Gastroesophageal sphincter (tissue), 4 donors: ENCODE data around the genes DNAJA1, NFX1, AQP7 and ANKRD18B.

- PRO-cap = no peak
- RAMPAGE, long total RNA, 4 experiments = no peak in any of the 4 experiments
These were observed 1049.6 kb upstream of the ACO1 start for GRCh38 chr9:31334697-31335393.

- PRO-cap = no peak
- RAMPAGE, long total RNA, 4 experiments = no peak in any of the 4 experiments
These were observed 1037.2 kb upstream of the ACO1 start for GRCh38 chr9:31347126-31347684.

GRCh38 chr9:32524681-32525824 is 943 bp downstream of the RIGI start:
- PRO-cap = unidirectional peak, plus-strand start at chr9:32525608
- RAMPAGE, long total RNA, 4 experiments = no peak in any of the 4 experiments

- PRO-cap = no peak
- RAMPAGE, long total RNA, 4 experiments = no peak in any of the 4 experiments
These were observed 5.3 kb upstream of the DNAJA1 start for GRCh38 chr9:33019707-33020183.

- PRO-cap = bidirectional peak, plus-strand start at chr9:33025275, minus-strand start at chr9:33025102
- RAMPAGE, long total RNA, 4 experiments = start-site peak on the plus strand in 4 of 4 experiments, at chr9:33025218-33025301 at its widest, 795 to 3,358 reads per replicate; start-site peak on the minus strand in 4 of 4 experiments, at chr9:33025073-33025150 at its widest, 48 to 95 reads per replicate
These were observed at the start of gene DNAJA1 for GRCh38 chr9:33024556-33025397. Gene DNAJA1 (plus strand): TSS chr9:33025273.

DNA sequence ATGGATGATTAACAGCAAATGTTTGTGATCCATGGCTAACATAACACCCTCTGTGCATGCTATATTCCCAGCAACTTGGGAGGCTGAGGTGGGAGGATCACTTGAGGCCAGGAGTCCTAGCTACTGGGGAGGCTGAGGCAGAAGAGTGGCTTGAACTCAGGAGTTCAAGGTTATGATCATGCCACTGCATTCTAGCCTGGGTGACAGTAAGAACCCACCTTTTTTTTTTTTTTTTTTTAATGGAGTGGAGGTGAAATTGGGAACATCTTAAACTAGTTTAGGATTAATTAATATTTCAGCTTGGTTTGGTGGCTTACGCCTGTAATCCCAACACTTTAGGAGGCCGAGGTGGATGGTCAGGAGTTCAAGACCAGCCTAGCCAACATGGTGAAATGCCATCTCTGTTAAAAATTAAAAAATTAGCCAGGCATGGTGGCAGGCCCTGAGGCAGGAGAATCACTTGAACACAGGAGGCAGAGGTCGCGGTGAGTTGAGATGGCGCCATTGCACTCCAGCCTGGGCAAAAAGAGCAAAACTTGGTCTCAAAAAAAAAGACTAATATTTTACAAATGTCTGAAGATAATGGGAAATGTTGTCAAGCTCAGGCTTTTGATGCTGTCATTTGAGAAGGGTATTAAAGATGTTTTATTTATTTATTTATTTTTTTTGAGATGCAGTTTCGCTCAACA is 9.9 kb downstream of the DNAJA1 start:
- PRO-cap = no peak
- RAMPAGE, long total RNA, 4 experiments = no peak in any of the 4 experiments

DNA sequence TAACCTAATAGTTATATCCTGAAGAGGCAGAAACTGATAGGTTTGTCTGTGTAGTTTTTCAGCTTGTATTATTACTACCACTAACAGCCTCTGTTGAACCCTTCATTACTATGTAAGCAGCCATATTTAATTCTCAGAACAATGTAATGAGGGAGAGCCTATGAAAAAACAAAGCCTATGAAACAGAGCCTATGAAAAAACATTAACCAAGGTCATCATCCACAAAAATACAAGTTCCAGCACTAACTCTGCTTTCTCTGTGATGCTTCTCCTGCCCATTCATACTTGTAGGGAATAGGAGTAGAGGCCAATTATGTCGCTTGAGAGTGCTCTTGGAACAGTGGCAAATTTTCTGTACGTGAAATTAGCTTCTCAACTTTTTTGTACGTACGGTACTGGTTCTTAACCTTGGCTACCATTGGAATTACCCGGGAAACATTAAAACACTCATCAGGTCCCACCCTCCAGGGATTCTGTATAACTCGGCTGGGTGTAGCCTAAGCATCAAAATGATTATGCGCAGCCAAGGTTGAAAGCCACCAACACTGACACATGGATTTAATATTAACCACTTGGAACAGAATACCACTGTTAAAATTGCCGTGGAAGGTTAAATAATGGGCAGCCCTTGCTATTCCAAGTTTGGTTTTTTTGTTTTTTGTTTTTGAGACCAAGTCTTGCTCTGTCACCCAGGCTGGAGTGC is 17.3 kb downstream of the DNAJA1 start:
- PRO-cap = no peak
- RAMPAGE, long total RNA, 4 experiments = no peak in any of the 4 experiments

GRCh38 chr9:33115521-33116251 is 39.2 kb upstream of the SMU1 start:
- PRO-cap = no peak
- RAMPAGE, long total RNA, 4 experiments = no peak in any of the 4 experiments

- PRO-cap = bidirectional peak, plus-strand start at chr9:33159393, minus-strand start at chr9:33159104; unidirectional peak, plus-strand start at chr9:33159839
- RAMPAGE, long total RNA, 4 experiments = no peak in any of the 4 experiments
These were observed 7.9 kb downstream of the B4GALT1 start for GRCh38 chr9:33158928-33159980.

- PRO-cap = unidirectional peak, minus-strand start at chr9:33162810; unidirectional peak, plus-strand start at chr9:33163130; unidirectional peak, plus-strand start at chr9:33163199
- RAMPAGE, long total RNA, 4 experiments = no peak in any of the 4 experiments
These were observed 4.4 kb downstream of the B4GALT1 start for GRCh38 chr9:33162373-33163475.

GRCh38 chr9:33163479-33164303 is 3.4 kb downstream of the B4GALT1 start:
- PRO-cap = no peak
- RAMPAGE, long total RNA, 4 experiments = no peak in any of the 4 experiments

GRCh38 chr9:33187306-33188113 is 20.4 kb upstream of the B4GALT1 start:
- PRO-cap = no peak
- RAMPAGE, long total RNA, 4 experiments = no peak in any of the 4 experiments

DNA sequence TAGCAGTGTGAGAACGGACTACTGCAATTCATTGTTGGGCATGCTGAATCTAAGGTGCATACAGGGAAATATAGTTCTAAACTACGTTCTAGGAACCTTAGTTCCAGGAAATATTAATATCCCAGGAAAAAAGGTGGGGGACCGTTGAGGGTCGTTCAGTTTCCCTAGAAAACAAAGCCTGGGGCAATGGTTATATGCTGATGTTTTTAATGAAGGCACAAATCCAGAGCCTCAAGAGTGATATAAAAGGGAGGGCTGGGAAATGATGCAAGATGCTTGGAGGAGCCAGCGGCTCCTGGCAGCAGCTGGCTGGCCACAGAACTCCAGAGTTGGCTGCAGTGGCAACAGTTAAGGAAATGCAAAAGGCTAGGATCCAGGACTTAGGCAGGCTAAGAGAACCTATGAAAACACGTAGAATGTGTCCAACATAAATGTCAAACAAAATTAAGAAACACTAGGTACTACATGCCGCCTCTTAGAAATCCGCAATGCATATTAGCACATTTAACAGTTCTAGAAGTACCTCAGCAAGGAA is 31.0 kb upstream of the B4GALT1 start:
- PRO-cap = no peak
- RAMPAGE, long total RNA, 4 experiments = no peak in any of the 4 experiments

DNA sequence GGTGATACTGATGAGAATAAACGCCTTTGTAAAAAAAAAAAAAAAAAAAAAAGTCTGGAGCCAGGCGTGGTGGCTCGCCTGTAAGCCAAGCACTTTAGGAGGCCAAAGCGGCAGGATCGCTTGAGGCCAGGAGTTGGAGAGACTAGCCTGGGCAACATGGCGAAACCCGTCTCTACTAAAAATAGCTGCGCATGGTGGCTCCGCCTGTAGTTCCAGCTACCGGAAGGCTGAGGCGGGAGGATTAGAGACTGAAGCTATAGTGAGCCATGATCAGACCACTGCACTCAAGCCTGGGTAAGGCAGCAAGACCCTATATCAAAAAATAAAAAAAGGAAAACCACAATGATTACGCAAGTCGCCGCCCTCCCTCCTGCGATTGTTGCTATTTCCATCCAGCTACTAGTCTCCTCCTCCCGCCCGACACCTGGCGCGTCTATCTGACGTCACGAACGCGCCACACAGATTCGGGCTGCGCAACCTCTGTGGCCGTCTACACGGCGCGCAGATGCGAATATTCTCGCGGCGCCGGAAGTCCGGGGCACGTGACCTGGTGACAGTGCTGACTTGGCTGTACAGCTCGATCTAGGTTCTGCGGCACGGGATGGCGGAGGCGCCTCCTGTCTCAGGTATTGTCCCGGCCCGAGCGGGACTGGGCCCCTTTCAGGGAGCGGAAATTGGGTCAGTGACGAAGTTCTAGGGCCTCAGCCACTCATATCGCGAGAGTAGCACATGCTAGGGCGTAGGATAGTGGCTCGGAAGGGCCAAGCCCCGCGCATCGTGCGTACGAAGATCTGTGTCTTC is at the start of gene NFX1:
Gene NFX1, plus strand, starts transcription at position 545 of the 801 bp plus-strand sequence.
- PRO-cap = bidirectional peak, plus-strand start at position 580 of the sequence, minus-strand start at position 381 of the sequence
- RAMPAGE, long total RNA, 4 experiments = start-site peak on the plus strand in 4 of 4 experiments, centred at positions 563 to 566 of the sequence, 760 to 1,390 reads per replicate

DNA sequence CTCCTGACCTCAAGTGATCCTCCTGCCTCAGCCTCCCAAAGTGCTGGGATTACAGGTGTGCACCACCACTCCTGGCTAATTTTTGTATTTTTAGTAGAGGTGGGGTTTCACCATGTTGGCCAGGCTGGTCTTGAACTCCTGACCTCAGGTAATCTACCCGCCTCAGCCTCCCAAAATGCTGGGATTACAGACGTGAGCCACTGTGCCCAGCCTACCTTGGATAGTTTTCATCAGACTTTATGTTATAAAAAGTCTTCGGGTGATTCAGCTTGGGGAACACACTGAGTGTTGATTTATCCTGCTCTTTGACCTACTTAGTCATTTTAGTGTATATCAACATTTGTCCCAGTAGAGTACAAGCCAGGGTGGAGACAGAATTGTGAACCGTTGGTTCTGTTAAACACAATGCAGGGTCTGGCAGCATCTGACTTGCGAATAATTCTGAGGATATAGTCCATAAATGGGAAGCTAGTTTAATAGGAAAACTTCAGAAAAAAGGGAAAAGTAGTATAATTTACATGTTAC is 39.6 kb downstream of the NFX1 start:
- PRO-cap = no peak
- RAMPAGE, long total RNA, 4 experiments = no peak in any of the 4 experiments

DNA sequence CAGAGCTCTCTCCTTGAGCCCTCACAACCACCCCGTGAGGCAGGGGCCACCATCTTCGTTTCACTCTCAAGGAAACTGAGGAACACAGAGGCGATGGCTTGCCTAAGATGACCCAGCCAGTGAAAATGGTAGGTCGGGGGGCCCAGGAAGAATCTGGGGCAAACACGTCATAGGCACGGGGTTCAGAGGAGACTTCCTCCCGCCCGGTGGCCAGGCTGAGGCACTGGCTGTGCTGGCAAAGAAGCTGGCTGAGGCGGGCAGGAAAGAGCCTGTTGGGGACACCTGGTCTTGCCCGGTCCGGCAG is 15.8 kb downstream of the AQP7 start:
- PRO-cap = no peak
- RAMPAGE, long total RNA, 4 experiments = no peak in any of the 4 experiments

- PRO-cap = no peak
- RAMPAGE, long total RNA, 4 experiments = start-site peak on the minus strand in 4 of 4 experiments, at chr9:33402460-33402588 at its widest, 8 to 17 reads per replicate
These were observed at the start of gene AQP7 for GRCh38 chr9:33402249-33402974. Gene AQP7 (minus strand): TSS chr9:33402568.

DNA sequence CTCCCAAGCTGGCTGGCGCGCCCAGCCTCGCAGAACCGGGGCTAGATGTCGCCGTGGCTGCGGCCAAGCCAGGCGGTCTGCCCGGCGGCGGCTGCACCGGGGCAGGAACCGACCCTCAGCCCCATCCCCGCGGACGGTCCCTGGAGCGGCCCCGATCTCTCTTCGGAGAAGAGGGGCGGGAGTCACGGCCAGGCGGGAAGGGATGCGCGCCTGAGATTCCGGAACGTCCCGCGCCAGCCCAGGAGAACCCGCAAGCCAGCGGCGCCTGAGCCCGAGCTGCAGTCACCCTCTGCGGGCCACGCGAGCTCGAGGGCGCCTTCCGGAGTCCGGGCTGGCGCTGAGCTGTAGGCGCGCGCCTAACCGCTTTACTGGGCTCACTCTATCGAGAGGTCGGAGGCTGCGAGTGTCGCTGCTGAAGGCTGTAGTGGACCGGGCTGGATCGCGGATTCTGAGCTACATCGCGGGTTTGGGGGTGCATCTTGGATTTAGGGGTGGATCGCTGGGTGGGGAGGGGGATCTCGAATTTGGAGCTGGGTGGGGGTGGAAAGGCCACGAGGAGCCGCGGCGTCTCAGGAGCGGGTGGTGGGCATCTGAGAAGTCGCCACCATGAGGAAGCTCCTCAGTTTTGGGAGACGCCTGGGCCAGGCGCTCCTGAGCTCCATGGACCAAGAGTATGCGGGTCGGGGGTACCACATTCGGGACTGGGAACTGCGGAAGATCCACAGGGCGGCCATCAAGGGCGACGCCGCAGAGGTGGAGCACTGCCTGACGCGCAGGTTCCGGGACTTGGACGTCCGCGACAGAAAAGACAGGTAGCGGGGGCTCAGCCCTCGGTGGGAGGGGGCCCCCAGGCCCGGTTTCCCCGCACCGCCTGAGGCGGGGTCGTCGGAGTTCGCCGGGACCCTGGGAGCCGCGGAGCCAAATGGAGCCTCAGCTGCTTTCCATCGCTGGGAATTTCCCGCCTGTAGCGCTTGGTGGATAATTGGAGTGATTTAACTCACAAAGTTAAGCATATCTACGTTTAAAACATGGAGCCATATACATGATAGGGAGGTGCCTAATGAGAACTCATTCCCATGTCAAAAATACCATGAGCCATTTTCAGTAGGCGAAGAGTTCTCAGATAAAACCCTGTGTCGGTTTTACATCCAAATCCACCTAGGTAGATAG is at the start of gene ANKRD18B:
Gene ANKRD18B, plus strand, starts transcription at position 368 of the 1,170 bp plus-strand sequence.
- PRO-cap = no peak
- RAMPAGE, long total RNA, 4 experiments = no peak in any of the 4 experiments

DNA sequence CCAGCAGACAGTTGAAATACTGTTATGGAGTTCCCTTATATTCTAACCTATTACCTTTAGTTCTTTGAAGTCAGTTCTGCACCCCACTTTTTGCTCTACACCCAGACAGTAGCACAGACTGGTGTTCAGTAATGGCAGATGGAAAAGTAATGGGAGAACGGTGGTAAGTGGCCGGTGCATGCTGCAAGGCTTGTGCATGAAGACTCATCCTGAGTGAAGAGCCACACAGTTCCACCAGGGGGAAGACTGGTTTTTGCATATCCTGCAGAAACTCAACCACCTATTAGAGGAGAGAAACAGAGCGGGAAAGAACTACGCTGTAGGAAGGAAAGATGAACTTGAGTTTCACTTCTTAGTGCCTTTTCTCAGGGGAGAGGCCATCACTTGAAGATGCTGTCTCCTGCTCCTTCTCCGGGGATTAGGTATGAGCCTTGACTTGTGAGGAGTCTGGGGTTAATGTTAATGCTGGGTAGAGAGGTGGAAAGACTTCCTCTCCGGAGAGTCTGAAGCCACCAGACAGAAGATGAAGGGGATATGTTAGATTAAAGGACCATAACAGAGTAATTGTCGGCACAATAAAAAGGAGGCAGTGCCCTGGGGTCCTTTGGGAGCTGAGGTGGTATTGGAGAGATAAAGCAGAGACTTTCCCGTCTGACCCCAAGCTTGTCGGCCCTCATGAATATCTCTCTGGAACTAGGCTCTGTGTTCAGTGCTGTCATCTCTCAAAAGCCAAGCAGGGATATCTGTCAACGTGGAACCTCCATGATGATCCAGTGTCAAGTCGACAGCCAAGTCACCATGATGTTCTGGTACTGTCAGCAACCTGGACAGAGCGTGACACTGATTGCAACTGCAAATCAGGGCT is 9.3 kb upstream of the PRSS3 start:
- PRO-cap = no peak
- RAMPAGE, long total RNA, 4 experiments = no peak in any of the 4 experiments

DNA sequence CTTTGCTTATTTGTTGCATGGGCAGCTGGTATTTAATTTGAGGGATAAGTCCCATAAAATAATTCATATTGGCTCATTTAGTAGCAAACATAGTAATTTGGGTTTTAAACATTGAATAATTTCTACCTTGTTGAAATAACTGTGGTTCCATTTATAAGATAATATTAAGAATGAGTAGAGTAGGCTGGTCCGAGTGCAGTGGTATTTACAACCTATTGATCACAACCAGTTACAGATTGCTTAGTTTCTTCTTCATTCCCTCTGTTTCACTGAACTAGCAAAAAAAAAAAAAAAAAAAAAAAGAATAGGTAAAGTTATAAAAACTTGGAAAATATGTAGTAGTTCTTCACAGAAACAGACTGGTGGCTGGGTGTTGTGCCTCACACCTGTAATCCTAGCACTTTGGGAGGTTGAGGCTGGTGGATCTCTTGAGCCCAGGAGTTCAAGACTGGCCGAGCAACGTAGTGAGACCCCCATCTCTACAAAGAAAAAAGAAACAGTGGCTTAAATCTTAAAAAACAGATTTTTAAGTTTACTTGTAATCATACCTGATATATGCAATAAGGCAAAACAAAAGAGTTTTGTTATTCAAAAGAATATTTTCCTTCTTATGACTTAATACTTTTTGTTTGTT is 14.0 kb downstream of the UBE2R2 start:
- PRO-cap = no peak
- RAMPAGE, long total RNA, 4 experiments = no peak in any of the 4 experiments